Measurements from ENCODE around the genes NHSL2 and HDAC8.

GRCh38 chrX:71910360-71910985 is at the start of gene NHSL2:
NHSL2 (plus strand) TSS chrX:71910845.
- RAMPAGE, long total RNA, result no peak
- RRBS, result 17% methylated on average over 13 of the region's 41 CpGs

GRCh38 chrX:71911058-71912401 is 885 bp downstream of the NHSL2 start:
- RAMPAGE, long total RNA, result no peak
- RRBS, result 17% methylated on average over 23 of the region's 112 CpGs

DNA sequence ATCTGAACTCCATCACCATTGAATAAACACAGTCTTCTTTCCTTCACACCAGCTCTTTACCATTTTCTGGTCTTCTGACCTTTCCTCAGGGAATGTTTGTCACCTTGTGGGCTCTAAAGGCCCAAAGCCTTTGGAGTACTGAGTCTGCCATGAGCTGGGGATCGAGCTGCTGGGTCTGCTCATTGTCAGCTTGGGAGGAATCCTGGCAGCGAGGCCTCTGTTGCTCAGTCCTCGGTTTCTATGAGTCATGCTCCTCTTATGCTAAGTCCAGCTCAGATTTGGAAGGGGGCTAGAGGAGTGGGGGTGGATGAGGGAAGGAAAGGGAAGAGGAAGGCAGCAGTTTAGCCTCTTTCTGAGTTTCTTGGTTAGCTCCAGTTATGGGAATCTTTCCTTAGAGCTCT is 31.1 kb downstream of the NHSL2 start:
- RAMPAGE, long total RNA, result no peak
- RRBS, result no CpG with 5 or more reads among the region's 3 CpGs

GRCh38 chrX:71992162-71992887 is 81.7 kb downstream of the NHSL2 start:
- RAMPAGE, long total RNA, result no peak
- RRBS, result no CpG with 5 or more reads among the region's 7 CpGs

DNA sequence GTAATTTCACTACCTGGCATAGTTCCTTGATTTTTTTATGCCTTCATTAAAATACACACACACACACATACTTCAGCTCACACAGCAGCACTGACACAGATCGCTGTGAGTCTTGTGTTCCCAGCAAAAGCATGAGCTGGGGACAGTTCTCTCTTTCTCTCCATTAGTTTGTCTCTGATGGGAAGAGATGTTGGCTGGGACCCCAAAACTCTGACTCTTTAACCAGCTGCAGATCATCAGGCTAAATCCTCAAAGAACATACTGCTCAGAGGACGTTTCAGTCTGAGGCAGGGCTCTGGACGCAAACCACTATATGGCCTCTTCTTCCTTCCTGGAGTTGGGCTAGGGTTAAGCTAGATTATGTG is 109.5 kb downstream of the NHSL2 start:
- RAMPAGE, long total RNA, result no peak
- RRBS, result no CpG with 5 or more reads among the region's 3 CpGs

GRCh38 chrX:72046127-72046422 is 135.4 kb downstream of the NHSL2 start:
- RAMPAGE, long total RNA, result no peak
- RRBS, result no CpG with 5 or more reads among the region's 3 CpGs

- RAMPAGE, long total RNA, result no peak
- RRBS, result no CpG with 5 or more reads among the region's 4 CpGs
Measured at GRCh38 chrX:72094841-72095406, 86.6 kb upstream of the PIN4 start.

DNA sequence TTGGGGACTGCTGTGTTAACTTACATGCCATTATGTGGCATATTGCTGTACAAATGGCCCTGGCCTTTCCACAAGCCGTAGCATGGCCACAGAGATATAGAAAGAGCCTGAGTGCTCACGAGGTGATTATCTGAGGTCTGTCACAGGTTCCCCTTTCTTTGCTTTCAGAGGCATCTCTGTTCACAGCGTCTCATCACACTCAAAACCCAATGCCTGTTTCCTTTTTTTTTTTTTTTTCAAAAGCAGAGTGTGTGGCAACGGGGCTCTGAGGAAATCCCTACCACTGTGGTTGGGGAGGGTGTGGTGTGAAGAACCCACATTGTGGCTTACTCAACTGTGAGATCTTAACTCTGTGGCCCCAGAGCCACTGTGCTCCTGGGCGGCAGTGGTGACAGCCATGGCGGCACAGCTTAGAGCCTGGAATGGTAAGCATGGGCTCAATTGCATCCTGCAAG is 80.7 kb upstream of the PIN4 start:
- RAMPAGE, long total RNA, result no peak
- RRBS, result no CpG with 5 or more reads among the region's 6 CpGs

GRCh38 chrX:72131442-72132328 is 49.9 kb upstream of the PIN4 start:
- RAMPAGE, long total RNA, result no peak
- RRBS, result 23% methylated on average over 32 of the region's 98 CpGs

- RAMPAGE, long total RNA, result no peak
- RRBS, result no CpG with 5 or more reads among the region's 37 CpGs
Measured at GRCh38 chrX:72255212-72256031, 16.6 kb upstream of the ERCC6L start.

GRCh38 chrX:72273559-72274008 is 3.5 kb downstream of the RPS4X start:
- RAMPAGE, long total RNA, result no peak
- RRBS, result no CpG with 5 or more reads among the region's 6 CpGs

DNA sequence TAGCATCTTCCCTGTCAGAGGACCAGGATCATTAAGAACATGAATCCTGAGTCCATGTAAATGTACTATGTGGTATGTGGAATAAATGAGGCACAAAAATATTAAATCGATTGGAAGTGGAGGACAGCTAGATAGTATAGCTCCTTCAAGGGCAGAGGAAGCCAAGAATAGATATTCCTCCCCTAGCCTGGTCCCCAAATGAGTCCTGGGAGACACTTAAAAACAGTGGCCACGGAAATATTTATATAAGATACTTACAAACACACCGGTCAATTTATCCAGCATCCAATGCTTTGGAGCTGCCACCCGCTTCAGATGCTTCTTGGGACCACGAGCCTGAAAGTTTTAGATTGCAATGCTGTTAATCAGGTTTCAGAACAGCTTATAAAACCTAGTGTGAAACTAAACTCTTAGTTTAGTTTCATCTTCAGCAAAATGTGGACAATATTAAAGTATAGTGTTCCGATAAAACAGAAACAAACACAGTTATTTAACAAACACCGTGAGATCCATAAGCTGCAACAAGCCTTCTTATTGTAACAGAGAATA is 1.1 kb downstream of the RPS4X start:
- RAMPAGE, long total RNA, result no peak
- RRBS, result no CpG with 5 or more reads among the region's 7 CpGs

GRCh38 chrX:72349484-72350102 is 43.9 kb upstream of the CITED1 start:
- RAMPAGE, long total RNA, result no peak
- RRBS, result no CpG with 5 or more reads among the region's 6 CpGs

DNA sequence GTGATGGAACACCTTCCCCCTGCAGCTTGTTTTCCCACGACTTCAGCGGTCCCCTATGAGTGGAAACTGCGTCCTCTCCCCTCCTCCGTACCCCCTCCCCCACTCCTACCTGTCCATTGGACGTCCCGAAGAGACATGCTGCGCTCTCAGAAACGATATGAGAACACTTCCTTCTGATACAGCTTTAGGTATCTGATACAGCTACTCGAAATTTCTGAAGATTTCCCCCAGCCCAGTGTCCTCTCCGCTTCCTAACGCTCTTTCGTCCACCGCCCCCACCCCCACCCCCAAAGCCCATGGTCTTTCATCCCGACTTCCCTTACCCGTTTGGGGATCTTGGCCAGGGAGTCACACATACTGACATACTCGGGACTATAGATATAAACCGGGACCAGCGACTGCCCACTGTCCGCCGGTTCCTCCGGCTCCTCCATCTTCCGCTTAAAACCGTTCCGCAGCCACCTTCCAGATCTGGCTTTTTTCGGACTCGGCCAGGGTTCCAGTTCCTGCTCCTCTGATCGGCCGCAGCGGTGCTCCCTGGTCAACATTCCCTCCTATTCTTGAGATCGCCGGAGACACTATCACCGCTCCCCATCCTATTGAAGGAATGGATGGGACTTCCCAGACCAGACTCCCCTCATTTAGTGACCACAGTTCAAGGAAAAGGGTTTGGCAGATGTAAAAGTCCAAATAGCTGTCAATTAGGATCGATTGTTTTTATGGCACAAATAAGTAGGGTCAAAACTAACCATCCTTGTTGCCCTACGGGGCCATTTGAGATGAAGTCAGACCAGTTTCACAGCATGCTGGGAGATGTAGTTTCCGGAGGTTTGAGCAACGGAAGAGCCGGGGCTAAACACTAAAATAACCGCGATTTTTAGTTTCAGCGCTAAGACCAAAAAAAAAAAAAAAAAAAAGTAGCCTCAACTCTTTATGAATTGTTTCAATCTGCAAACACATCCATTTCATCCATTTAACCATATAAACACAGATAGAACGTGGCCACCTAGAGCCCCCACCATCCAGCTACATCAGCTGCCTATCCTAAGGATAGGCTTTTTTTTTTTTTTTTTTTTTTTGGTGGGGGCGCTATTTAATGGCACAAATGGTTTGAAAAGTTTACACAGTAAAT is at the start of gene HDAC8:
Gene HDAC8 (minus strand): TSS at position 516 of the 1,132 bp plus-strand sequence.
- RAMPAGE, long total RNA, result start-site peak on the minus strand centred at position 499 of the sequence, 52 bp wide, 80 and 75 reads in 2 replicates
- RRBS, result no CpG with 5 or more reads among the region's 42 CpGs

GRCh38 chrX:73647569-73648216 is 84.7 kb downstream of the CHIC1 start:
- RAMPAGE, long total RNA, result no peak

DNA sequence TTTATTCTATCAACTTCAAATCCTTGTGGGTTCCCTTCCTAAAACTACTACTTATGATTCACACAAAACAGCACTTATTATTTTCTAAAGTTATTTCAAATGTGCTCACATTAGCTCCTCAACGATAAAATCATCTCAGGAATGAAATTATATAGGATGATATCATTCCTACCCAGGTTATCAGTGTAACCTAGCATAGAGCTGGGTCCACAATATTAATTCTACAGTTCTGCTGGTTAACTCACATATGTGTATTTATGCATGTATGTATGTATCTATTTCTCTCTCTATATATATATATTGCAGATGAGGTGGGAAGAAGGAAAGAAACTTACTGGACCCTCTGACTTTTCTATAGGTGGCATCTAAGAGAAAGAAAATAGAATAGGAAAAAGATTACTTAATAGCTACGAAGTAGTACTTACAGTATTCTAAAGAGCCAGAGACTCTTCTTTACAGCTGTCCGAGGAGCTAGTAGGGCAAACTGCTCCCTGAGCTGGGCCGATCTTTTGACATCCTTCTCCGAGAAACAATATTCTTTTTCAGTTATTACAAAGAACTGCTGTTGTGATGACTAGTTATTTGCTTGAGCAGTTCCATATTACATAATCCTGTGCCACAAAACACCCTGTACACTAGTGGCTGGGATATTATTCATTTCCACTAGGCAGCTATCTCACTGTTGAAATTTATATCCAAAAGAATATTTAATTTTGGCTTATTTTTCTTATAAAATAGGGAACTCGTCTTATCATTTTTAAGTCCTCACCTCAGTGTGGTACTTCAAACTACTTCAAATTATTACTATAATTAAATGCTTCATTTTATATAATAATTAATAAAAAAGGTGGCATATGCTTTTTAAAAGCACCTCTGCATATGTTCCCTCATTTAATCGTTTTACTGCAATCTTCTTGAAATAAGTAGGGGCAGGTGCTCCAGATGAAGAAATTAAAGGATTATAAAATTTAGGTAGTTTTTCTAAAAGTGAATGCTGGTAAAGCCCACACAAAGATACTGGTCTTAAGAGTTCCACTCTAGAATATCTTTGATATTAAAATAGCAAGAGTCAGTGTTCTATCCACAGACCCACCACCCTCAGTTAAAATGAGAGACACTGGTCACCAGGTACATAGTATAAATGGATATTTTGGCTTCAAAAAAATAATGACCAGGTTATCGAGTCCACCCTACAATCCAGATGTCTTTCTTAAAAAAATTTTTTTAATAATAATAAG is 278.4 kb downstream of the CHIC1 start:
- RAMPAGE, long total RNA, result no peak
- RRBS, result no CpG with 5 or more reads among the region's 8 CpGs

DNA sequence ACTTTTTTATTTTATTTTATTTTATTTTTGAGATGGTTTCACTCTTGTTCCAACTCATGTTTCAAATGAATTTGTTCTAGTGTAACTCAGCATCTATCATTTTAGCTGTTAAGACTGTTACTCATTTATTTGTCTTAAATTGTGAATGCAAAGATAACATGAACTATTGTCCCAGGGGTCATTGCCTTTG is 363.3 kb upstream of the ZCCHC13 start:
- RAMPAGE, long total RNA, result no peak

DNA sequence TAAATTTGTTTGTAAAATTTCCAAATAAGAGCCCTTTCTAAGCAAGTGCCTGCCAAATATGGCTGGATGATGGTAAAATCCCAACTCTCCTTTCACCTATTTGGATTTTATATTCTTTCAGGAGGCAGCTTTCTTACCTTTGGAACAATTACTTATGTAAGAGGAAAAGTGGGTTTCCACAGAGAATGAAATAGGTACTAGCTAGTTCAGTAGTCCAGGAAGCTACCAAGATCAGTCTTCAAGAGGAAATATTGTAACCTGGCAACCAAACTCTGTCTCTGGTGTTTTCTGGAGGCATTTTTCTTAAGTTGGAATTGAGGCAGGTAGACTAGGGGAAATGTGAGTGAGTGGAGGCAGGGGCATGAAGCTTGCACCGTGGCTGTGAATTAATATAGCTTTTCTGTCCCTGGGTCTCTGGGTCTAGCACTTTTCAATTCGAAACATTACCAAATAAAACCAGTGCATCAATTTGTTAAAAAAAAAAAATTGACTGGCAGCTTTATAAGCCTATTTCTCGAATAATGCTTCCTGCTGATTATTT is 362.9 kb upstream of the ZCCHC13 start:
- RAMPAGE, long total RNA, result no peak
- RRBS, result no CpG with 5 or more reads among the region's 3 CpGs

DNA sequence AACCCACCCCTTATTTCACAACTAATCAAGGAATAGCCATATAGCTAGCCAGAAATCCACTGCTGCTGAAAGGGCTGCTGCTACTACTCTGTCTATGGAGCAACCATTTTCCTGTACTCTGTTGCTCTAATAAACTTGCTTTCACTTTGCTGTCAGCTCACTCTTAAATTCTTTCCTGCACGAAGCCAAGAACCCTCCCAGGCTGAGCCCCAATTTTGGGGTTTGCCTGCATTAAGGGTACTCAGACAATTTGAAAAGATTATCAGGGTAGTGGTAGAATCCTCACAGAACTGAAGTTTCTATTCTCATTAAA is 69.1 kb downstream of the ABCB7 start:
- RAMPAGE, long total RNA, result no peak
- RRBS, result no CpG with 5 or more reads among the region's 1 CpG

- RAMPAGE, long total RNA, result no peak
- RRBS, result no CpG with 5 or more reads among the region's 1 CpG
Measured at GRCh38 chrX:75744469-75744825, 40.6 kb downstream of the MAGEE2 start.

Measured in kidney epithelial cell (primary cell).